Amniotic epithelial cell (primary cell): ENCODE measurements around a stretch of chr17.

GRCh38 chr17:73546844-73547394 is 97.3 kb downstream of the SDK2 start:
- RRBS = no CpG with 5 or more reads among the region's 8 CpGs

DNA sequence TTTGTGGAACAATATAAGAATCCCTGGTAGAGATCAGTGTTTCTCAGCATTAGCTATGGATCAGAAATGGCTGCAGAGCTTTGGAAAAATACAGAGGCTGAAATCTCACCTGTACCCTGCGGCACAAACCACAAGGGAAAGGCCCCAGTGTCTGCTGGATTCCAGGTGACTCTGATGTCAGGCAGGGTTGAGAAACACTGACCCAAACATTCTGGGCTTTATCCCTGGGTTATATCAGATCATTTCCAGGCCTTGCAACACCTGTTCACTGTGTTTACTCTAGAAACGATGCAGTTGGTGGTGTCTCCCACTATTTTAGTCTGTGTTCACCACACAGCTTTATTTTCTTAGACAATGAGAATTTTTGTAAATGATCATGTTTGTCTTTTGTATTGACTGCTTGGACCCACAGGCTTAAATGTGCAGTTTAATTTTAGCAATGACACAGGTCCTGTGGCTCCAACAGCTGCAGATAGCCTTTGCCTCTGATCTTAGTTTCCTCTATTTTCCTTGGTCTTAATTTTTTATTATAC is 151.5 kb upstream of the SDK2 start:
- RRBS = no CpG with 5 or more reads among the region's 2 CpGs

DNA sequence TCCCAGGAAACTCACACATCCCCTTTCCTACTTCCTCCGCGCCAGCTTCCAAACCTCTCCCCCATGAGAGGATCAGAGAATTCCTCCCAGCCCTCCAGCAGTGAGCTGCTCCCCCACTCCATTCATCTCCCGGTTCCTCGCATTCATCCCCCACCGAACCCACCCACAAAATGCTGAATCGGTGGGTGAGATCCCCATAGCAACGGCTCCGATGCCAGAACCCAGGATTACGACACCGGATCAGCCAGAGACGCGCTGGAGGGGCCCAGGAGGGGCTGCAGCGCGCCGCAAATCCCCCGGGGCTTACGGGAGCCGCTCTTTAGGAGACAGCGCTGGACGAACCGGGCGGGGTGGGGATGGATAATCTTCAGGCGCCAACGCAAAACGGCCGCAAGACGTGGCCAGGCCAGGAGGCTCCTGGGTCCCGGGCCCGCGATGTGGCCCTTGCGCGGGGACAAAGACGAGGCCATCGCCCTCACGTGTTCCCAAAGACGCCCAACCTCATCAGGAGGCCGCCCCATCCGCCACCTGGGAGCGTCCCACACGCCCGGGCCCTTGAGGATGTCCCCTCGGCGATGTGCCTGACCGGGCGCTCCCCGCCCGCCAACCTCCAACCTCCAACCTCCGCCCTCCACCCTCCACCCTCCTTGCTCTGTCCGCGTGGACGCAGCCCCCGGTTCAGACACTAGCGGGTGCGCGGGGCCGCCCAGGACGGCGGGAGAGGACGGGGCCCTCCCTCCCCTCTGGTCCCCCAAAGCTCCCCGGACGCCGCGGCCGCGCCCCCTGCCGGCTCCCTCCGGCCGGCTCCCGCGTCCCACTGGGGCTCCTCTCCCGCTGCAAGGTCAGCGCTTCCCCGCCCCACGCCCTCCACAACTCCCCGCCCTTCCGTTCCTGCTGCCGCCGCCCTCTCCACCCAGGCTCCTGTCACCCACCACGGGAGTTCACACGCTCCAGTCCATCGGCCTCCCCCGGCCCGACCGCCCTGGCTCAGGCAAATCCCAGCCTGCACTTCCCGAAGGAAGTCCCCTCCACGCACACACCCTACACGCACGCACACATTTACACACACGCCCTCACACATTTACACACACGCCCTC is 251.0 kb upstream of the RPL38 start:
- RRBS = 3% methylated on average over 28 of the region's 90 CpGs

GRCh38 chr17:74042651-74043313 is 160.7 kb upstream of the RPL38 start:
- RRBS = no CpG with 5 or more reads among the region's 10 CpGs

DNA sequence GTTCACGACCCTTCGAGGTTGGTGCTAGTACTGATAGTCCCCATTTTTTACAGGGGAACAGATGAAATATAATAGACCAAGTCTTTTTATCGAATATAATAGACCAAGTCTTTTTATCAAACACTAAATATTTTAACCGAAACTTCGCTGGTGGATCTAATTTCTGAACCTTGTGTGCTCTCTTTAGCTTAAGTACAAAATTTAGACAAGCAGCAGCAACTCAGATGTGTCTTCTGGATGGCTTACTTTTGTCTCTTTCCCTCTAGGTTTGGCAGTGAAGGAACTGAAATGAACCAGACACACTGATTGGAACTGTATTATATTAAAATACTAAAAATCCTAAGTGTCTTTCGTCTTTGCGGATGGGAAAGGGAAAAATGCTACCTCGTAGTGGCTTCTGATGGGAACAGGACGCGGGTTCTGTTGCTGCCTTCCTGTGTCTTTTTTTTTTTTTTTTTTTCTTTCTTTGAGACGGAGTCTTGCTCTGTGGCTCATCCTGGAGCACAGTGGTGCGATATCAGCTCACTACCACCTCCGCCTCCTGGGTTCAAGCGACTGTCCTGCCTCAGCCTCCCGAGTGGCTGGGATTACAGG is 3.7 kb upstream of the TTYH2 start:
- RRBS = no CpG with 5 or more reads among the region's 15 CpGs

DNA sequence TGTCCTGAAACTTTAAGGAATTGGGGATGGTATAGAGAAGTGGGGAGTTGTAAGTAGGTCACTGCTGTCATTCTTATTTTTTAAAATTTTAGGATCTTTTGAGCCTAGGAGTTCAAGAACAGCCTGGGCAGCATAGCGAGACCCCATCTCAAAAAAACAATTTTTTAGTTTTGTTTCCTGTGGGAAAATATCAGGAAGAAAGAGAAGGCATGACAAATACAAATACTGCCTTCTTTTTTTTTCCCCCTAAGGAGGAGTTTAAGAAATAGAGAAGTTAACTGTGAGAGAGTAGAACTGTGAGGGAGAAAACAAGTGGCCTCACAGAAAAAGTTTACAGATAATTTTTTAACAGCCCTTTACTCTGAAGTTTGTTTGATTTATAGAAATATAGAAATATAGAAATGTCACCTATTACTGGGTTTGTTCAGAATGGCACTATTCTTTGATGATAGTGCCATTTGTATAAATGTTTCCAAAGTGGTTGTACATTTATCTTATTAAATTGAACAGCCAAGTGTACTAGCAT is 21.1 kb downstream of the TTYH2 start:
- RRBS = no CpG with 5 or more reads among the region's 1 CpG

DNA sequence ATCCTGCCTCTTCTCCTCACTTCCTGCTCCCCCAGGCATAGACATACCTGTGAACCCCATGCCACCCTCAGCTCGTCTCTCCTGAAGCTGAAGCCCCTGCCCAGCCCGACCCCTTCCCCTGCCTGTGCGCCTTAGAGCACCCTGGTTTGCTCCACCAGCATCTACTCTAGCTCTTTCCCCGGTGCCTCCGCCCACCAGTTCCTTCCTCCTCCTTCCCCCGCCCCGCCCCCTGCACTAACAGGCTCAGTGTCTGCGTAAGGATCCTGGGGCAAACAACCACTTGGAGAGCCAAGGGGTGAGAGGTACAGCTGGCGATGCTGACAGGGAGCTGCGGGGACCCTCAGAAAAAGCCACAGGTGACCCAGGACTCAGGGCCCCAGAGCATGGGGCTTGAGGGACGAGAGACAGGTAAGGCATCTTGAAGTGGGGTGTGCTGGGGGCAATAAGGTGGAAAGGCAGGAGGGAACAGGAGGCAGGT is 2.0 kb downstream of the GPR142 start:
- RRBS = no CpG with 5 or more reads among the region's 11 CpGs

- RRBS = no CpG with 5 or more reads among the region's 12 CpGs
Measured at GRCh38 chr17:74379358-74379838, 12.1 kb downstream of the GPR142 start.

- RRBS = 4% methylated on average over 31 of the region's 75 CpGs
Measured at GRCh38 chr17:74430518-74431560, 1.0 kb upstream of the GPRC5C start.

GRCh38 chr17:74432736-74432979 is 770 bp downstream of the GPRC5C start:
- RRBS = no CpG with 5 or more reads among the region's 12 CpGs

DNA sequence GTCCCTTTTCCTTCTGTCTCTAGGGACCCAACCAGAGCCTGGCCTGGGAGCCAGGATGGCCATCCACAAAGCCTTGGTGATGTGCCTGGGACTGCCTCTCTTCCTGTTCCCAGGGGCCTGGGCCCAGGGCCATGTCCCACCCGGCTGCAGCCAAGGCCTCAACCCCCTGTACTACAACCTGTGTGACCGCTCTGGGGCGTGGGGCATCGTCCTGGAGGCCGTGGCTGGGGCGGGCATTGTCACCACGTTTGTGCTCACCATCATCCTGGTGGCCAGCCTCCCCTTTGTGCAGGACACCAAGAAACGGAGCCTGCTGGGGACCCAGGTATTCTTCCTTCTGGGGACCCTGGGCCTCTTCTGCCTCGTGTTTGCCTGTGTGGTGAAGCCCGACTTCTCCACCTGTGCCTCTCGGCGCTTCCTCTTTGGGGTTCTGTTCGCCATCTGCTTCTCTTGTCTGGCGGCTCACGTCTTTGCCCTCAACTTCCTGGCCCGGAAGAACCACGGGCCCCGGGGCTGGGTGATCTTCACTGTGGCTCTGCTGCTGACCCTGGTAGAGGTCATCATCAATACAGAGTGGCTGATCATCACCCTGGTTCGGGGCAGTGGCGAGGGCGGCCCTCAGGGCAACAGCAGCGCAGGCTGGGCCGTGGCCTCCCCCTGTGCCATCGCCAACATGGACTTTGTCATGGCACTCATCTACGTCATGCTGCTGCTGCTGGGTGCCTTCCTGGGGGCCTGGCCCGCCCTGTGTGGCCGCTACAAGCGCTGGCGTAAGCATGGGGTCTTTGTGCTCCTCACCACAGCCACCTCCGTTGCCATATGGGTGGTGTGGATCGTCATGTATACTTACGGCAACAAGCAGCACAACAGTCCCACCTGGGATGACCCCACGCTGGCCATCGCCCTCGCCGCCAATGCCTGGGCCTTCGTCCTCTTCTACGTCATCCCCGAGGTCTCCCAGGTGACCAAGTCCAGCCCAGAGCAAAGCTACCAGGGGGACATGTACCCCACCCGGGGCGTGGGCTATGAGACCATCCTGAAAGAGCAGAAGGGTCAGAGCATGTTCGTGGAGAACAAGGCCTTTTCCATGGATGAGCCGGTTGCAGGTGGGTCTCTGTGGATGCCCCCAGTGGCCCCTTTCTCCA is 8.2 kb downstream of the GPRC5C start:
- RRBS = 87% methylated on average over 4 of the region's 43 CpGs

DNA sequence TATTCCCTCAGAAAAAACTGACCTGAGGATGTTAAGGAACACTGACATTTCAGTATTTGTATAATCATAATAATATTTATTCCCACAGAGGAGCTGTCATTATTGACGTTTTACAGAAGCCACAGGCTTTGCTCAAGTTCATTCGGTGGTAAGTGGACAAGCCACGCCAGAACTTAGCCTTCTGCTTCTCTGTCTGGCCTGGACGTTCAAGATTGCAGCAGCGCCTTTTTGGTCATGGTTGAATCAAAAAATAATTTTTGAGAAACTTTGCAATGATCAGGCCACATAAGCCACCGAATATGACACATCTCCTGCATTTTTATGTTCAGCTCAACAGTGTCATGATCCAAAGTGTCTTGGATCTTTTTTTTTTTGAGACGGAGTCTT is 2.5 kb upstream of the CD300A start:
- RRBS = no CpG with 5 or more reads among the region's 7 CpGs

- RRBS = no CpG with 5 or more reads among the region's 2 CpGs
Measured at GRCh38 chr17:74641892-74642257, 18.3 kb upstream of the CD300E start.

GRCh38 chr17:74839047-74839600 is 20.6 kb downstream of the GRIN2C start:
- RRBS = no CpG with 5 or more reads among the region's 7 CpGs

GRCh38 chr17:74840892-74841931 is 18.5 kb downstream of the GRIN2C start:
- RRBS = no CpG with 5 or more reads among the region's 18 CpGs

GRCh38 chr17:74852061-74852867 is 7.4 kb downstream of the GRIN2C start:
- RRBS = 6% methylated on average over 21 of the region's 84 CpGs

DNA sequence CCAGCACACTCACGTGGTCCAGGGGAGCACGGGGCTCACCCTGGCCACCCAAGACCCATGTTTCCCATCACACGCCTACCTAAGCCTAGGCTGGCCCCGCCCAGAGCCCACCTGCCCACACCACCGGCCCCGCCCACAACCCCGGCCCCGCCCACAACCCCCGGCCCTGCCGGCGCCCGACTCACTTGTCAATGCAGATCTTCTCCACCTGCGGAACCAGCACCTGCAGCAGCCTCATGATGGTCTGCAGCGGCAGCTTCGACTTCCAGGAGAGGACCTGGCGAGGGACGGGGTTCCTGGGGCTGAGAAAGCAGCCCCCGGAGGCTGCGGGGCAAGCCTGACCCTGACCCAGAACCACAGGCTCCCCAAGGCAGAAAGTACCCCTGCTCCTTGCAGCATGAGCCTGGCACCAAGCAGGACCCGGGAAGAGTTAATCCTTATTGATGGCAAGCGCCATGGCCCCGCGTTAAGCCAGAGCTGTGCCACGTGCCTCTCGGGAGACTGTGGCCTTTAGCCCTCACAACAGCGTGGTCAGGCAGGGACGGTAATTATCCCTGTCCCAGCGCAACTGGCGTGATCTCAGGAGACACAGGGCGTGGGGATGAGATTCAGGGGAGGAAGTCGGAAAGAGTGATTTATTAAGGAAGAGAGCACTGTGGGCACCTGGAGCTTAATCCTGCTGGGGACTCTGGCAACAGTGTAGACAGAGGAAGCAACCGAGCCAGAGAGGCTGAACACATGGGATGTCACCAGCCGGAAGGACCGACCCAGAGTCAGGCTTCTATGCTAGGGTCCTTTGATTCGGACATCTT is 16.6 kb downstream of the OTOP3 start:
- RRBS = 93% methylated on average over 2 of the region's 35 CpGs

- RRBS = no CpG with 5 or more reads among the region's 4 CpGs
Measured at GRCh38 chr17:75013666-75013984, 1.2 kb downstream of the MRPL58 start.

GRCh38 chr17:75033544-75034229 is 13.1 kb downstream of the ATP5PD start:
- RRBS = 2% methylated on average over 9 of the region's 35 CpGs